HGPS cell (cell line): Measurements from ENCODE around the genes DCTN3, ARID3C, DNAJB5 and STOML2.

DNA sequence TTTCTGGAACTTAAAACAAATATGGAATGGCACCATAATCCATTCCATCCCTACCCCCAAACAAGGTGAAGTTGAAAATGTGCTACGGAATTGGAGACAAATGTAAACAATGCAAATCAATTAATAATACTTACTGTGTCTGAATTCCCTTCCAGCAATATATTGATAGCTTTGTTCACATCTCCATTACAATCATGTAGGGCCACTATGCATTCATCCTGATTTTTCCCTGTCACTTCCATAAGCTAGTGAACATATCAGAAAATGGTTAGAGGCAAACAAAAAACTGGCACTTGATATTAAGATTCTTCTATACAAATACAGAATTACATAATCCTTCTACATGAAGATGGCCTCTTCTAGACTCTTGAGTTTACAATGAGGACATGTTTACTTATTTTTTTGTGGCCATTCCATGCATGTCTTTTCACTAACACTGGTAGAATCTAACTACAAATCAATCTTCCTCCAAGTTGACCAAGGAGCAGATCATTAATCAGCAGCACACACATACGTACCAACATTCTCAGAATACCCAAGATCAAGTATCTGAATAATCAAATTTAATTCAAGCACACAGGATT lies 52.5 kb downstream of the UBAP2 start:
- RRBS: no CpG with 5 or more reads among the region's 2 CpGs

- RRBS: no CpG with 5 or more reads among the region's 9 CpGs
These were observed 1.6 kb downstream of the DCAF12 start for GRCh38 chr9:34124738-34125469.

GRCh38 chr9:34252497-34253333 lies 73.9 kb downstream of the UBAP1 start:
- RRBS: no CpG with 5 or more reads among the region's 12 CpGs

GRCh38 chr9:34254967-34255787 lies 73.9 kb downstream of the KIF24 start:
- RRBS: no CpG with 5 or more reads among the region's 10 CpGs

- RRBS: no CpG with 5 or more reads among the region's 10 CpGs
These were observed 656 bp downstream of the KIF24 start for GRCh38 chr9:34328328-34328896.

- RRBS: no CpG with 5 or more reads among the region's 4 CpGs
These were observed 29.8 kb downstream of the FAM219A start for GRCh38 chr9:34428456-34429157.

DNA sequence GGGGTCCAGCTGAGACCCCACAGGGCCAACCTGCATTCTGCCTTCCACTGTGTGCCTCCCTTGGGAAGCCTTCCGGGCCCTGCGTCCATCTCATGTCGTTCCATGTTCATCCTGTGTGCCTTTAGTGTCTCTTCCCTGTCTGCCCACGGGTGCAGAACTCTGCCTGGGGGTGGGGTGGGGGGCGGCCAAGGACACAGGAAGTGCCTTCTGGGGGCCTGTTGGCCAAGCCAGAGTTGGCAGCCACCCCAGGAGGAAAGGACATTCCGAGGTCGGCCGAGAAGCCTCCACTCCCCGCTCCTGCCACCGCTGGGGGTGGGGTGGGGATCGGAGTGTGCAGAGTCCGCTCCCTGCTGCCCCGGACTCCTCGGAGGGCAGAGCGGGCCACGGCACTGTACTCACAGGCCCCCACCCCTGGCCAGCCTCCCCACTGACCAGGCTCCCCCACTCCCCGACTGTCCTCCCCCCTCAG lies 30.0 kb downstream of the CNTFR start:
- RRBS: no CpG with 5 or more reads among the region's 17 CpGs

- RRBS: 3% methylated on average over 11 of the region's 49 CpGs
These were observed at the start of gene DCTN3 for GRCh38 chr9:34619670-34620973. Gene DCTN3, minus strand, starts transcription at chr9:34620495.

GRCh38 chr9:34628813-34629154 lies at the start of gene ARID3C:
Gene ARID3C, minus strand, starts transcription at chr9:34629066.
- RRBS: 2% methylated on average over 8 of the region's 46 CpGs

- RRBS: no CpG with 5 or more reads among the region's 1 CpG
These were observed 1.7 kb upstream of the GALT start for GRCh38 chr9:34644691-34645205.

- RRBS: no CpG with 5 or more reads among the region's 10 CpGs
These were observed 2.9 kb downstream of the IL11RA start for GRCh38 chr9:34654740-34655402.

- RRBS: 3% methylated on average over 11 of the region's 63 CpGs
These were observed at the start of gene DNAJB5 for GRCh38 chr9:34988960-34989857. Gene DNAJB5, plus strand, starts transcription at chr9:34989745.

DNA sequence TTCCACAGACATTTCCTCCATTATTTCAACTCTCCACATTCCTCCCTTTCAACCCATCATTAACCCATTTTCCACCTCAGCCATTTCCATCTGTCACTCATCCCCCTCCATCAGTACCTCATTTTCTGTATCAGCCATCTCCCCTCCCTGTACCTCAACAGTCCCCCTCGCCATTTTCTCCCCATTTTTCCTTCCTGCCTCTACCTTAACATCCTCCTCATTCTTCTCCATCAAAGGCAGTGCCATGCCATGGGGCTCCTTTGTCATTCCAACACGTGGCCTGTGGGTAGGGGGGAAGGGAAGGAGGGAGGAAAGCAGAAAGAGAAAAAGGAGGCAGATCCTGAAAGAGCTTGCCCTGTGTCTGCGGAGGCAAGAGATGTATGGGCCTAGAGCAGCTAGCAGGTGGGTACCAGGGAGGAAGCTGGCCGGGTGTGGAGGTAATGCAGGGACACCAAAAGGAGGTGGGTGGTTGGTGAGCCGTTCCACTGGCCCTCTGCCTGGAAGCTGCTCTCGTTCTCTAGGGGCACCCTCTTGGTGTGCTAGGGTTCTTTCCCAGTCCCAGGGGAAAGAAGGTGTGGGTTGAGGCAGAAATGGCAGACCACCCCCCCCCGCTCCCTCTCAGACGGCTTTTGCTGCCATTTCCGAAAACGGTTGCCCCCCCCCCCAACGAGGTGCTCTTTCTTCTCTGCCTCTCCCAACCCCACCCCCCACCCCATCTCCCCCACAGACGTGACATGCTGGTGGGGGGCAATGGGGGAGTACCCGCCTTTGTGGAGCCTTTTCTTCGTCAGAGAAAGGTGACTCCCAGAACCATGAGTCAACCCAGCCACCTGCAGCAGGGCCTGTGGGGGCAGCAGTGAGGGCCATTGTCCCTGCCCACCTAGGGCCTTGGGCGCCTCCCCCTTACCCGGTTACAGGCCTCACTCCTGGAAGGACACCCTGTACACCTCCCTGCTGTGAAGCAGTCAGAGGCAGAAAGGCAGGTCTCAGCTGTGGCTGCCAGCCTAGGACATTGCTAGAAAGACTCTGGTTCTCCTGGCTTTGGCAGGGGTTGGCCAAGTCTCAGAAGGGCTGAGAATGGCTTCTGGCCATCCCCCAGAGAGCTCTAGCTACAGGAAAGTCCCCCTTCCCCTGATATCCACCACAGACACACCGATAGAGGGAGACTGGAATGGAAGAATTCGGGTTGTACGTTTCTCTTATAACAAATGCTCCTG lies 1.9 kb downstream of the DNAJB5 start:
- RRBS: no CpG with 5 or more reads among the region's 19 CpGs

DNA sequence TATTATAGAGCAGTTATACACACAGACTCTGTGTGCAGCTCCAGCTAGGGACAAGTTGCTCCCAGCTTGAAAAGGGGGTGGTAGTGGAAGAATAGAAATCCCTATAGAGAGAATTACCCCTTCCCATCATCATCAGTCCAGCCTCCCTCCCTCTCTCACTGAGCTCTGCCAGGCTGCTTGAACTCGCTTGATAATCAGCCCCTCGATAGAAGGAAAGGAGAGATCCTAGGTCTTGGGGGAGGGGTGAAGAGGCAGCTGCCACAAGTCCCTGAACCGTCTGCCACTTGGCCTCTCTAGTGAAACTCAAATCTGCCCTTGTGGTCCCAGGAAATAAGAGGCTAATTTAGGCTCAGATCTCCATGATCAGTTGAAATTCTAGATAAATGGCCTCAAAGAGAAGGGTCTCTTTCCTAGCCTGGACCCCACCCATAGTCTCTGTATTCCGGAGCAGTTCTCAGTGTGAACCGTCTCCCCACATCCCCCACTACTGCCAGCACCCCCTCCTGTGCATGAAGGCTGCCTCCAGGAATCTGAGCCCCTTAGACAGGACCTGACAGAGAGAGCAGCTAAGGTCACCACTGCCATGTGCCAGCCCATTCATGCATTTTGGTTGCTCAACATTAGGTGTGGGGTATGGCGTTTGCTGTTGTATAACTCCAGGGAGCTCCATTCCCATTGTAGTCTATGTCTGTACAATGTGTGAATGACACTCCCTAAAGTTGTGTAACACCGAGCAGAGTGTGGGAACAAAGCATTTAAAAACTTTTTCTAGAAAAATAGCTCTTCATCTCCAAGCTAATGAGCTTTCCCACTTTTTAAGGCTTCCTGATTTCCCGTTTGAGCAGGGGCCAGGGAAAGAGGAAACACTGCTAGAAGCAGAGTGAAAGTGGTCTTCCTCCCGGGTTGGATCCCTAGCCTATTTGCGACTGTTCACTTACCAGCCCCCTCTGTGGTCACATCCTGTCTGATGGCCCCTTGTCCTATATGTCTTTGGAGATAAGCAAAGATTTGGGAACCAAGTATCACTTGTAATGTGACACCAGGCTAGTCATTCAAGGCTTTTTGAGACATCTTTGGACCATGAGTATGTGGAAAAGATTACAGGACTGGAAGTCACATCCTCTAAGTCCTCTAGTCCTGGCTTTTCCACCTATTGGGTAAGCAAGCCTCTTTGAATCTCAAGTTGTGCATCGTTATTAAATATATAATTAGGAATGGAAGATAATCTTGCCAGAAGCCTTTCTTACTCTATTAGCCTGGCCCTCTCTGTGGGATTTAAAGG lies 5.8 kb downstream of the DNAJB5 start:
- RRBS: no CpG with 5 or more reads among the region's 11 CpGs

- RRBS: no CpG with 5 or more reads among the region's 9 CpGs
These were observed 1.2 kb downstream of the VCP start for GRCh38 chr9:35071160-35071611.

DNA sequence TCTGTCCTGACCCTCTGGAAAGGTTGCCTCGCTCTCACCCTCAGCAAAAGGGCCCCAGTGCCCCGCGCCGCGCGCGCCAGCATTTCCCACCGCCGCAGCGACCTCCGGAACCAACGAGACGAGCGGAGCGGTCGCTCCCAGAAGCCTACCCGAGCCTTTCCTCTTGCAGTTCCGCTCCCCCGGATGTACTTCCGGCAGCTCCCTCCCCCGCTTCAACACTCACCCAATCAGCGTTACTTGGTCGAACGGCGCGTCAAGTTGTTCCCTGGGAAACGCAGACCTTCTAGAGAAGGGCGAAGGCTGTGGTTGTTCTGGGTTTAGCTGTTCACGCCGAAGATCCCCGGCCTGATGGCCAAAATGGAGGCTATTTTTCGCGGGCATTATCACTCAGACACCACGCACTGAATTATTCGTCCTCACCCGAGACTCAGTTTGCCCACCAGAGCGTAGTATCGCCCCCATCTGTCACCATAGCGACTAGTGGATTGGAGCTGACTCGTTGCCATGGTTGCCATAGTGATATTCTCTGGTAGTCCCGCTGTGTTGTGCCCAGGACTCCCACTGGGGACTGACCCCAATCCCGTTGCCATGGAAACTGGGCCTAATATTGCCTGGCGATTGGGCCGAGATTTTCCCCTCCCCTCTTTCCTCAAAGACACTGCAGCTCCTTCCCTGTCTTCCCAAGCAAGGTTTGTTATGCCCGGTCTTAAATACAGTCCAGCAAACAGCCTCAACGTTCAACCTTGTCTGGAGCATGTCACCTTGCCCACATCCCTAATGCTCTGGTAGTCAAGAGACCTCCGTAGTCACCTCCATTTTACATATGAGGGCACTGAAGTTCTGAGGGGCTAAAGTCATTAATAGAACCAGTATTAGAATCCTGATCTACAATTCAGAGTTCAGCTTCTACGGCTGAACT lies at the start of gene STOML2:
Gene STOML2 (minus strand): TSS at position 120 of the 919 bp plus-strand sequence.
- RRBS: 2% methylated on average over 9 of the region's 48 CpGs

- RRBS: no CpG with 5 or more reads among the region's 7 CpGs
These were observed 4.6 kb upstream of the STOML2 start for GRCh38 chr9:35107473-35107923.

DNA sequence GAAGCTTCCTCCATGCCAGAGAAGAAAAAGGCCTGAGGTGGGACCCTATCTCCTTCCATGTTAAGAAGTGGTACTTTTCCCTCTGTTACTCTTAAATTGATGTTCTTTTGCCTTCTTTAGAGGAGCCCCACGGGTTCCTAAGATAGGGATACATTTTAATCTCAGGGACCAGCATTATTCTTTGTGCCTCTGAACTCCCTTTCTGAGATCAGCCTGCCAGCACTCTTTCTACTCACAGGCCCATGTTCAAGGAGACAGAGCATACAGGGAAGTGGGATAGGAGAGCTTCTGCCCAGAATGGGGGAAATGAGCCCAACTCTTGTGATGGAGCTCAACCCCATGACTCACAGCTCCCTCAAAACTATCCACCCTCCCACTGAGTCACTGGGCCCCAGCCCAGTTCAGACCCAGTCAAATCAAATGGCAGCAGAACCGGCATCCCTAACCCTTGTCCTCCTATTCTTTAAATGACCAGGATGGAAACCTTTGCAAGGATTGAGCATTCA lies 3.5 kb downstream of the ATOSB start:
- RRBS: no CpG with 5 or more reads among the region's 2 CpGs

DNA sequence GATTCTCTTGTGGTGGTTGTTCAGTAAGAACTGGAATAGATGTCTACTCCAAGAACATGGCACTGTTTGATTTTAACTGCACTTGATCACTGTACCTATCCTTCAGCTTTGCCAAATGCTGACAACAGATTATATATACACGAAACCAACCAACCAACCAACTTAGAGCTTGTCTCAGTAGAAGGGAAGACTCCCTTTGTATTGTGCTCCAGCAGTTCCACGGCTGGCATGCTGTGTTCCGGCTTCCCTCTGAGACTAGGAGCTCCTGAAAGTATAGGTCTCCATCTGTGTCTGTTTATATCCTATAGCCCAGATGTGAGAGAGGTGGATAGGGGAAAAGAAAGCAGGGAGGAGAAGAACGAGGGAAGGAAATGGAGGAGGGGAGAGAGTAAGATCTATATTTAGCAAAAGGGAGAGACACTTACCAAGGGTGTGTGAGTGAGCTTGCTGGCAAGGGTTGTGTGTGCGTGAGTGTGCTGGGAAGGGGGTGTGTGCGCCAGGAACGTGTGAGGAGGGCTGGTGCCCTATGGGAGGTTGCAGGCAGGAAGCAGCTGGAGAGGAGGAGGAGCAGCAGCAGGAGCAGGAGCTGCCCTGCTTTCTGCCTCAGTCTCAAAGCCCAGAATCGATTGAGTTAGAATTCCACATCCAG lies 148.5 kb upstream of the RUSC2 start:
- RRBS: no CpG with 5 or more reads among the region's 8 CpGs

DNA sequence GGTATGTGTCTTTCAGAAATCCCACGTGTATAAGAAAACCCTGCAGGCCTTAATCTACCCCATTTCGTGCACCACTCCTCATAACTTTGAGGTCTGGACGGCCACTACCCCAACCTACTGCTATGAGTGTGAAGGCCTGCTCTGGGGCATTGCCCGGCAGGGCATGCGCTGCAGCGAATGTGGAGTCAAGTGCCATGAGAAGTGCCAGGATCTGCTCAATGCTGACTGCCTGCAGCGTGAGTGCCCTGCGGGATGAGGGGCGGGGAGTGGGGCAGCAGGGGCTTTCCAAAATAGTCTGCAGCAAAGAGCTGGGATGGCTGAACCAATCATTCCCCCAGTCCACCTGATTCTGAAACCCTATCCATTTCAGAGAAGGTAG lies 113.9 kb upstream of the RUSC2 start:
- RRBS: no CpG with 5 or more reads among the region's 9 CpGs